Fibroblast of the aortic adventitia (primary cell): Measurements from ENCODE around the gene NBPF3.

DNA sequence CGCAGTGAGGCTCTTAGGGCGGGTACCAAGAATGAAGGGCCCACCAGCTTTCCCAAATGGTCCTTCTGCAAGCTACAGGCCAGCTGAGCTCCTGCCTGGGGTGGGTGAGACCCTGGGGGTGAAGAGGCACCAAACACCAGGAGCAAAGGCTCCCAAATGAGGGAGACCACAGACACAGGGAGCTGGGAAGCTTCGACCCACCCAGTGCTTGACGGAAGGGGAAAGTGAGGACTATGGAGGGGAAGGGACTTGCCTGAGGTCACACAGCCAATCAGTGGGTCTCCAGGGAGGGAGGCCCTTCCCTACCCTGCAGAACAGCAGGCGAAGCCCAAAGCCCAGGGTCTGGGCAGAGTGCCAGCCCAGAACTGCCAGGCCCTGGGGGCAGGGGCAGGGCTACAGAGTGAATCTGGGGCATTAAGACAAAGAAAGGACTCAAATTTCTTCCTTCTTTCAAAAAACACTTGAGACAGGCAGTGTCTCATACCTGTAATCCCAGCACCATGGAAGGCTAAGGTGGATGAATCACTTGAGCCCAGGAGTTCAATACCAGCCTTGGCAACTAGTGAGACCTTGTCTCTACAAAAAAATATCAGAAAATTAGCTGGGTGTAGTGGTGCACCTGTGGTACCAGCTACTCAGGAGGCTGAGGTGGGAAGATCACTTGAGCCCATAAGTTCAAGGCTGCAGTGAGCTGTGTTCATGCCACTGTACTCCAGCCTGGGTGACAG lies 45.5 kb upstream of the ECE1 start:
- CAGE, long polyA plus RNA: no peak

GRCh38 chr1:21340171-21340883 lies 50.1 kb upstream of the ECE1 start:
- CAGE, long polyA plus RNA: no peak

DNA sequence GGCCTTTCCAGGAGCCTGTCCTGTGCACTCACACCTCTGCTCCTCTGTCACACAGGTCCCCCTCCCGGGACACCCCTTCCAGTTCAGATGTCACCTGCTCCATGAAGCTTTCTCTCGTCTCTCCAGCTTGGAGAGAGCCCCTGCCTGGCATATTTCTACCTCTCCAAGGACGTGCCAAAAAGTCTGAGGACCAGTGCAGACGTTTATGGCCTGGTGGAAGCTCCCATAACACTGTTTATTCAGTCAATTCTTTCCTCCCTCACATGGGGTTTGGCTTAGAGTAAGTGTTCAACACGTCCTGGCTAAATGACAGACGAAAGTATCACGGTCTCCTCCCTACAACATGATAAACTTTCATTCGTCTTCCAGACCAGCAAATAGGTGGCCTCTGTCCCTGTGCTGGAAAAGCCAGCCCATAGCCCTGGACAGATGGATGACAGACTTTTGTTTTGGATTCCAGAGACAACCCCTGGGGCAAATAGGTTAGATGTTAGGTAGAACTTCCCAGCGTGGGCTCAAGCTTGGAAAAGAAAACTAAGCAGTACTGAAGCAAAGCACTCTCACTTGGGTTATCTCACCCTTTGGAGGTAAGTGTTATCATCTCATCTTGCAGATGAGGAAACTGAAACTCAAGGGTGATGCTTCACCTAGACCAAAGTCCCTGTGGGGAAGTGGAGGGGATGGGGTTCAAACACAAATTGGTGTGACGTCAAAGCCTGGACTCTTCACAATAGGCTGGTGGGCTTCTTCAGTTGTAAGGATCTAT lies 52.9 kb upstream of the ECE1 start:
- CAGE, long polyA plus RNA: no peak

- CAGE, long polyA plus RNA: no peak
These were observed at the start of gene NBPF3 for GRCh38 chr1:21439709-21440625. TSS of gene NBPF3 (plus strand) at chr1:21440137.

GRCh38 chr1:21602608-21603259 lies 66.4 kb downstream of the RAP1GAP start:
- CAGE, long polyA plus RNA: no peak

DNA sequence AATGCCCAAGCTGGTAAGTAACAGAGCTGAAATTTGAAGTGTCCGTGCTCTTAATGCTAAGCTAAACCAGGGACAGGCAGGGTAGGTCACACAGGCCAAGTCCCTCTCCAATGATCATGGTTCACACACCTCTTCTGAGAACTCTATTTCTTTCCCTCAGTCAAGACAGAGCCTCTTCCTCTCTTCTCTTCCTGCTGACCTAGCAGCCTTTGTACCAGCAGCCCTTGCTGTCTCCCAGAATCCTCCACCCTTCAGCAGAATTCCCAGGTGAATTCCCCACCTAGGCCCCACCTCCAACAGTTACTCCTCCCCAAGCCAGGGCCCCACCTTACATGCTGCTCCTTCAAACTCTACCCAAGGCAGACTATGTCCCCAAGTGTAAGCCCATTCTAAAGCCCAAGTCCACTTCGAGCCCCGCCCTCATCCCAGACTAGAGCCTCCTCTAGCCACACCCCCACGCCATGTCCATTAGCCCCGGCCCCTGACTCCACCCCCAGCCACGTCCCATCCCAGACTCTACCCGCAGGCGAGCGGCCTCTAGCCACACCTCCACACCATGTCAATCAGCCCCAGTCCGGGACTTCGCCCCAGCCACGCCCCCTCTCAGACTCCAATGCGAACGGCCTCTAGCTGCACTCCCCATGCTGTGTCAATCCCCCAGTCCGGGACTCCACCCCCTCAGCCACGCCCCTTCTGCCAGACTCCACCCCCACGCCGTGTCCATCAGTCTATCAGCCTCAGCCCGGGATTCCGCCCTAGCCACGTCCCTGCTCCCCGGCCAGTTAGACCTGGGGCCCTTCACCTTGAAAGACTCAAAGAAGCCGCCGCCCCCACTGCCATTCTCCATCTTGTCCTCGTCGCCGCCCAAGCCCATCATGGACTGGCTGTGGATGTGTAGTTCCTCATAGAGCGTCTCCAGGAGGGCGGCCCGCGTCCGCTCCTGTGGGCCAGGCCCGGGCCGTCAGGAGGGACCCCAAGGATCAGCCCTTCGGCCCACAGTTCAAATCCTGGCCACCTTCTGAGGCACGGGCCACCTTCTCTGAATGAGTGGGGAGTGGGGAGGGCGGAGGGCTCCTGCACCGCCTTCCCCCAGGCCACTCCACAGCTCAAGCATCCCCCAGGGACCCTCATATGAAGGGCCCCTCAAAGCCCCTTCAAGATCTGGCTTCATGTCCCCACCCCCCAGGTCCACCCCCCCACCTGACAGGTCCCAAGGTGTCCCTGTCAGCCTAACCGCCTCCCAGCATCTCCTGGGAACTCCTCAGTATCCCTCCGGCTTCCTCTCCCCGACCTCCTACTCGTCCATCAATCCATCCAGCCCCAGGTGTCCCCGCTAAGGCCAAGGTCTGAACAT lies 61.3 kb downstream of the RAP1GAP start:
- CAGE, long polyA plus RNA: no peak

DNA sequence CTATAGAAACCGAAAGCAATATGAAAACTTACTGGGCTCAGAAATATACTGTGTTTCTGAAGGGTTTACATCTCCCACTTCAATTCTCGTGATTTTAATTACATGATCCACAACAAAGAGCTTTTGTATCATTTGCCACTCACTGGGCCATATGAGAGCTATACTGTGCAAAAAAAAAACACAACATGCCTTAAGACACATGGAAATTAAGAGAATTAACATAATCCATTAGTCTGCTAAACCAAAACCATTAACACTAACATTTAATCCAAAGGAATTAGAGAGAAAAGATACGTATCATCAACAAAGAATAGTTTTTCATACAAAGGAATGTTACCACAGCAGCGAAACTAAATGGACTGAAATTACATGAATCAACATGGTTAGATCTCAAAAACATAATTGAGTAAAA lies 35.1 kb upstream of the RAP1GAP start:
- CAGE, long polyA plus RNA: no peak

GRCh38 chr1:21705626-21706187 lies 36.5 kb upstream of the RAP1GAP start:
- CAGE, long polyA plus RNA: no peak

DNA sequence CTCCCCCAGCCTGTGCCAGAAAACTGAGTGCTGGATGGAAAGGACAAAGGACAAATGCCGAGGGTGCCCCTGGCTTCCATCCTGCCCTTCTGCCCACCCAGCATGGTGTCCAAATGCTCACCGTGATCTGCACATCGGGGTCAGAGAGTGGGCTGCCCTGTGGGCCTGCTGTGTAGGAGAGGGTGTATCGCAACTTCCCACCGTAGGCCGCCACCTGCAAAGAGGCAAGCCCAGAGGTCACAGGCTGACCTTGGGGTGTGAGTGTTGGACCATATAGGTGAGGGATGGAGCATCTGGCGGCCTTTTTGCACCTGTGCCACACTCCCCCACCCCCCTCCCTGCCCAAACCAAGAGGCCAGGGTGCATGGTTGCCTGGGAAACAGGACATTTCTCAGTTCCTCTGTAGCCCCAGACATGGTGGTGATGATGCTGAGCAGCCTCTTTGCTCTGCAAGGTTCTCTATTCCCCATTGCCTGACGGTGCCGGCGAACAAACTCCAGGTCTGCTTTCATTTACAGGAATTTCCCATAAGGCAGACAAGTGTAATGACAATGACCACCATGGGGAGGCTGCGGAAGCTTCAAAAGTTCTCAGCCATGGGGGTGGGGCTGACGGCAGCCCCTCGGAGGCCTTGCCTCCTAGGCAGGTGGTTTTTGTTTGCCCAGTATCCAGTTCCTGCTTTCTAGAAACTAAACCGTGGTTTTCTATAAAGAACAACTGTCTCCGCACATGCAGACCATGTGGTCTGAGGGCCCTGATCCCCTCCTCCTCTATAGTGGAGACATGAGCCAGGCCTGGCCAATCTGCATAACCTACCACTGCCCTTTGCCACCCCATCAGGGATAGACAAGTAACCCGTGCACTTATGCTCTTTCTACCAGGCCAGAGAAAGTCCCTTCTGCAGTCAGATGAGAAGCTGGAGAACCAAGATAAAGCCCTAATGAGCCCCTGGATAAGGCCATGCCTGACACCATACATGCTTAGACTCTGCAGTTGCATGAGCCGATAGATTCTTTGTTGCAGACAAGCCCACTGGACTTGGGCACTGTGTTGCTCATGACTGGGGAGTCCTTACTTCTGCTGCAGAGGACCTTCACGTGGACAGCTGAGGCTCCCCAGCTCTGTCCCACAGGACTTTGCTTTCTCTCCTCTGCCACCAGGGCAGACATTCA lies 53.9 kb downstream of the LDLRAD2 start:
- CAGE, long polyA plus RNA: no peak

- CAGE, long polyA plus RNA: no peak
These were observed 49.8 kb downstream of the HSPG2 start for GRCh38 chr1:21887081-21887862.

DNA sequence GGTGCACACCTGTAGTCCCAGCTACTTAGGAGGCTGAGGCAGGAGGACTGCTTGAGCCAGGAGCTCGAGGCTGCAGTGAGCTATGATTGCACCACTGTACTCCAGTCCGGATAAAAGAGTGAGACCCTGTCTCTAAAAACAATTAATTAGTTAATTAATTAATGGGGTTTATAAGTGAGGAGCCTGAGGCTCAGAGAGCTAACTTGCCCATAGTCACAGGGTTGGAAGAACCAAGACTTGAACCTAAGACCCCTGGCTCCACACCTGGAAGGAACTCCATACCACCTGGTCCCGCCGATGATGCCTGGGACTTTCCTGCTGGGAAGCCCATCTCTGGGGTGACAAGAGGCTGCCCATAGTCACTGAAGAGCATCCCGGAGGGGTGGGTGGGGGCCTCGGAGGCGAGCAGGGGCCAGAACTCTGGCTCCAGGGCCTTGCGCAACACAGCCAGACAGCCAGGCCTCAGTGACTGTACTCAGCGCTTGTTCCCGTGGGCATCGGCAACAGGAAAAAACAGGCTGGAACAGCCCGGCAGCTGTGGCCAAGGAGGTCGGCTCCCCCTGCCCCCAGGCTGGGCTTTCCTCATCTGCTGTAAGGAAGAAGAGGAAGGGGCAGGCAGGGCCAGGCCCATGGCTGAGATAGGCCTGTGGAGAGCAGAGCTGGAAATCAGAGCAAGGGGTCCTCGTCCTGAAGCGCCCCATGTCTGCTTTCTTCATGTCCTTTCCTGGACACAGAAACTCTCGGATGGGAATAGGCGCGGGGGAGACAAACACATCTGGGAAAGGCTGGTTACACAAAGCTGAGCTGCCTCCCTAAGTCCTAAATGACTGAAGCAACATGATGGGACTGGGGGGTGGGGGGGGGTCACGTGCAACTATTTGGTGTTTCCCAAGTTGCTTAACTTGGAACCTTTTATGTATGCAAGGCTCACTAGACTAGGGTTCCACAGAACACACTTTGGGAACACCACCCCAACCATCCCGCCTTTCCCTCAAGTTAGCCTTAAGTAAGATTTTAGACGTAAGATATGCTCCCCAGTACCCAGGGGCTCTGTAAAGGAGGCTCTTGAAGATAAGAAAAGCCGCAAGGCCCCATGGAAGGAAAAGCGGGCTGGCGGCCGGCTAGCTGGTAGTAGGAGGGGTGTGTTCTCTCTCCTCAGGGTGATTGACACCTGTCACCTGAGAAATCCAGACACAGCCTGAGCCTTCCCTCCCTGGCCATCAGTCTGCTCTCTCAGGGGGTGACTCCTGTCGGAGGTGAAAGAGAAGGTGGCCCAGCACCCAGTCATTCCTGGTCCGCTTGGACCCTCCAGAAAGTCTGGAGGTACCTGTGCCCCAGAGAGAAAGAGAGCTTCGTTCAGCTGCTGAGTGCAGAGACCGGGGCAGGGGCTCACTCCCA lies 30.7 kb downstream of the HSPG2 start:
- CAGE, long polyA plus RNA: no peak

GRCh38 chr1:21956684-21957581 lies 19.8 kb upstream of the HSPG2 start:
- CAGE, long polyA plus RNA: no peak

DNA sequence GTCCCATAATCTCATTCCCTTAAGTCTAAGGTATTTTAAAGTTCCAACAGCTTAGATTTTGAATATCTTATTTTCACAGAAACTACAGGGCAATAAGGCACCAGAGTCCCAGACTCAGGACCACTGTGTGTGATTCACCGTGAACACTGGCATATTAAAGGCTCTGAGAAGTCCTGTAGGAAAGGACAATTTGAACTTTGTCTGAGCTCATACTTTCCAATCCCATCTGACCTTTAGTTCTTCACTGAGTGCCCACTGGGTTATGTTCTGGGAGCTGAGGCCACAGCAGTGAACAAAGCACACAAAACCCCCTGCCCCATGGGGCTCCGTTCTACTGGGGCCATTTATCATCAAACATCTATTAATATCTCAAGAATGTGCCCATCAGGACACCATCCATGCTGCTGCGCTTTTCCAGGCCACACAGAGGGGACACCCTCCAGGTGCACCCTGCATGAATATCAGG lies 3.6 kb upstream of the CELA3B start:
- CAGE, long polyA plus RNA: no peak

DNA sequence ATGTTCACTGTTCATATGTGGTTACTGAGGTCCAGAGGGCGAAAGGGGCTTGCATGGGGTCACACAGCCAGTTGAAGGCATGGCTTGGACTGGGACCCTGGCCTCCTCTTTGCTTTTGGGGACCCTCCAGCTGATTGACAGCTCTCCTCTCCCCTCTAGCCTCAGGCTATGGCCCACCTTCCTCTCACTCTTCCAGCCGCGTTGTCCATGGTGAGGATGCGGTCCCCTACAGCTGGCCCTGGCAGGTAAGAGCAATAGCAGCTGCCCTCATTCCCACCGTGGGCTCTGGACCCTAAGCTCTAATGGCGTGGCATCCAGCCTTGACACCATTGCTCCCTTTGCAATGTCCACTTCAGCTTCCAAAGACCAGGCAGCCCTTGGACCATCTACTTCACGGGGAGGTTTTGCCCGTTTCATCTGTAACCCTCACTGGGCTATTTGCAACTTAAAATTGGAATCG lies 1.4 kb downstream of the CELA3A start:
- CAGE, long polyA plus RNA: no peak

DNA sequence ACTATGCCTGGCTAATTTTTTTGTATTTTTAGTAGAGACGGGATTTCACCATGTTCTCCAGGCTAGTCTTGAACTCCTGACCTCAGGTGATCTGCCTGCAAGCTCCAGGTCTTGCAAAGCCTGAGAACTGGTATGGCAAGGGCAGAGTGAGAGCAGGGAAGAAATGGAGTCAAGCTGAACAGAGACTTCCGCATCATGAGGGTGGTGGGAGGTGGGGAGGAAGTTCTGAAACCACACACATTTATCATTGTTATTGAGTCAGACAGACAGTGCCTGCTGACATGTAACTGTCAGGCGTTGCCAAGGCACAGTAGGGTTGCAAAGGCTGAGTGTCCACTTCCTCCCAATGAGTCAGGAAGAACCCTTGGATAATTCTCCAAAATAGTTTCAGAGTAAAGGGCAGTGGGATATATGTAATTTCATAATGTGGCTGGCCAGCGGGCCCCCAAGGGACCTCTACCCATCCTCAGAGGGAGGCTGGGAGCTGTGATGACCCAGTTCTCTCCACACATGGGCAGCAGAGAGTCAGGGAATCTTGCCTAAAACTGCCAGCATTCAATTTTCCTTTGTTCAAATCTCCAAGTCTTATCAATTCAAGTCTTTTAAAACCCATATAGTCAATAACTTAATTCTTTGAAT lies 17.6 kb downstream of the CELA3A start:
- CAGE, long polyA plus RNA: no peak

GRCh38 chr1:22052855-22053886 lies 662 bp downstream of the CDC42 start:
- CAGE, long polyA plus RNA: no peak

GRCh38 chr1:22163655-22164037 lies 20.7 kb upstream of the WNT4 start:
- CAGE, long polyA plus RNA: no peak

DNA sequence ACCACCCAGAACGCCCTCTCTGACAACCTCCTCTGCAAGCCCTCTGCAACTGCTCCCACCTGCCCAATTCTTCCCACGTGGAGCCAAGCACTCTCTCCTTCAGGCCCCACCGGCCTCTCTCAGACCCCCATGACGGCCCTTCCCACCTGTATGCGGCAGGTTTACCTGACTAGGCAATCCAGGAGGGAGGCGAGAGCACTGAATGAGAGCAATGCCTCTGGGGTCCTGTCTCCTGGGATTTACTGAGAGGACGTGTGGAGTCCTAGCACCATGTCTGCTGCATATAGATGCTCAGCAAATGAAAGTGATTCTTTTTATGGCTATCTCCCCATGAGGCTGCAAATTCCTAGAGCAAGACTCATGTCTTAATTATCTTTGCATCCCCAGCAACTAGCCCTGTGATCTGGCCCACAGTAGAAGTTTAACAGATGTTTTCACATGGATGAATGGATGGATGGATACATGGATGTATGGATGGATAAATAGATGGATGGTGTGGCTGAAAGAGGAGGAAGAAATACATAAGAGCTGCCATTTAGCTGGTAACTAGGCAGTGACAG lies 32.9 kb upstream of the ZBTB40 start:
- CAGE, long polyA plus RNA: no peak

DNA sequence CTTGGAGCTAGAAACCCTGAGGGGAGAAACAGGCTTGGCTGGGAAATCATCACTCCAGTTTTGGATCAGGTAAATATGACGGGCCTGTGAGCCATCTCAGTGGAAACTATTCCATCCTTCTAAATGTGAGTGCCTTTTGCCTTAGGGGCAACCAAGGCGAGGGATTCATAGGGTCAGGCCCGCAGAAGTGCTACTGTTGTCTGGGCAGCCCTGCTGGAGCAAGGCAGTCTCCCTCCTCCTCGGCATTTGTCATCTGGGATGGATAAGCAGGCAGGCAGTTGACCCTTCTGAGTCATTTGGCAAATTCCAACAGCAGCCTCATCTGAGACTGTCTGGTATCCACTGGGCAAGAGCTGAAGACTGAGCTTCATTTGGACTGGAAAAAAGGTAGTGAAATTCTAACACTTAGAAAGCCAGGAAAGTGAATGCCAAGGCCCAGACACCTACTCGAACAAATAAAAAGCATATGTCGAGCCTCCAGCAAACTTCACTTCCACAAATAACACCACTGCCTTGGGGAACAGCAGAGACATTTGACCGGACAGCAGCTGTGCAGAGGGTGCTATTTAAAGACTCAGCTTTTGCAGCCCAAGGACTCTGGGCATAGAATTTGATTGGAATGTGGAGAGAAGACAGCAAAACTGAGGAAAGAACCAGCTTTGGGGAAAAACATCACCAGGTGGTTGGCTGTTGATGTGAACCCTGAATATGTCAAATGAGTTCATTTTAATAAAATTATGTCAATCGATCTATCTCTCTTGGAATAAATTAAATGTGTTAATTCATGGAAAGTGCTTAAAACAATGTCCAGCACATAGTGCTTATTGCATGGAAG lies 3.9 kb upstream of the ZBTB40 start:
- CAGE, long polyA plus RNA: no peak

GRCh38 chr1:22452468-22452990 lies 878 bp downstream of the ZBTB40 start:
- CAGE, long polyA plus RNA: no peak